Measurements from ENCODE around the genes DAGLA, FEN1, TUT1 and LRRN4CL.

DNA sequence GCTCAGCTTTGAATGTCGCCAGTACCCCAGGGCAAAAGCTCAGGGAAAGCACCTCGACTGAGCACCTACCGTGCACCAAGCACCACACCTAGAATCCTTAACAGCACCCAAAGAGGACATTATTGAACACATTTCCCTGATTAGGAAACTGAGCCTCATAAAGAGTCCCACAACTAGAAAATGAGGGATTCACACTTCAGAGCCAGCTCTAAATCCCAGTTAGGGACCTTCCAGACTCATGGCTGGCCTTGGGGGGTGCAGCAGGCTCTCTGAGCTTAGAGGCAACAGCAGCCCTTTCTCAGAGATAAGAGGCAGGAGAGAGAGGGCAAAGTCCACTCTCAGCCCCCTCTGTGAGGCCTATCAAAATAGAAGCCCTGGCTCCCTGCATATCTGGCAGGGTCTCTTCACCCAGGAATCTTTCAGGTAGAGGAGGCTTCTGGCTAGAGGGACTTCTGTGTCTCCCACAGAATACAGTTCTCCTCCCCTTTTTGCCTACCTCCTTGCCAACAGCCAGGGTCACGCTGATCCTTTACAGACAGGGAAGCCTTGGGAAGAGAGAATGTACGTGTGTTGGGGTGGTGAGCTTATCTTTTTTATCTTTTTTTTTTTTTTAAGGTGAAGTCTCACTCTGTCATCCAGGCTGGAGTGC is 13.3 kb upstream of the DAGLA start:
- PRO-cap, 4 experiments: no peak in any of the 4 experiments
- RAMPAGE, long total RNA, 4 experiments: no peak in any of the 4 experiments

DNA sequence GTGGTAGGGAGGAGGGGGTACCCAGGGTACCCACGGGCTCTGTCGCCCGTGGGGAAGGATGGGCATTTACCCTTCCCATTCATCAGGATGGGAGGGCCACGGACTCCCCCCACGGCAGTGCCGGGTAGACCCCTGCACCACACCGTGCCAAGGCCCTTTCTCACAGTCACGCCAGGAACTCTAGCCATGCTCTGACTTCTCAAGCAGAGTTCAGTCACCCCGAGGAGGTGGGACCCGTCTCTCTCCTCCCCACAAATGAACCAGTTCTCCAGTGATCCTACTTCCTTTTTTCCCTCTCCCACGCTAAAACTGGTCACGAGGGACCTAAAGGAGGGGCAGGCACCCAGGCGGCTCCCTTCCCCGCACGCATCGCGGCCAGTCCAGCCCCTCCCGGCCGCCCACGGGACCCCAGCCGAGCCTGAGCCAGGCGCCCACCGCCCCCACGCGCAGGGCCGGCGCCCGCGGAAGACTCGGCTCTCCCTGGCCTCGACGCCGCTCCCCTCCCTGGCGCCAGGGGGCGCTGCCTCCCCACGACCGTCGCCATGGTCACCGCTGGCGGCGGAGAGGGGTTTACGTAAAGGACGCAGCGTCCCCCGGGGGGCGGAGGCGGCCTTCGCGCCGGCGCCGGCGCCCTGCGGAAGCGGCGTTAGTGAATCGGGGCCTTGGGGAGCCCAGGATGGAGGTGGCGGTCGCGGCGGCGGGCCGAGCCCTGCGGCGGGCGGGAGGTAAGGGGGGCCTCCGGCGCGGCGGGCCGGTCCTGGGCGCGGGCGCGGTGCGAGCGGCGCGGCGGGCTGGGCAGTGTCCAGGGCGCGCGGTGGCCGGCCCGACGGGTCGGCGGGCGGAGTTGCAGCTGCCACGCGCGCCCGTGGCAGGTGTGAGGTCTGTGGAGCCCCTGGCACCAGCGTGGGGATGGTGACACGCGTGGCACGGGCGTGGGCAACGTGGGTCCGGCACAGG is at the start of gene DAGLA:
Gene DAGLA (plus strand): TSS at position 612 of the 957 bp plus-strand sequence.
- PRO-cap, 4 experiments: peak in 4 of 4 experiments; most common plus-strand start position 652 of the sequence (in 3); most common minus-strand start position 478 of the sequence (in 2)
- RAMPAGE, long total RNA, 4 experiments: no peak in any of the 4 experiments

DNA sequence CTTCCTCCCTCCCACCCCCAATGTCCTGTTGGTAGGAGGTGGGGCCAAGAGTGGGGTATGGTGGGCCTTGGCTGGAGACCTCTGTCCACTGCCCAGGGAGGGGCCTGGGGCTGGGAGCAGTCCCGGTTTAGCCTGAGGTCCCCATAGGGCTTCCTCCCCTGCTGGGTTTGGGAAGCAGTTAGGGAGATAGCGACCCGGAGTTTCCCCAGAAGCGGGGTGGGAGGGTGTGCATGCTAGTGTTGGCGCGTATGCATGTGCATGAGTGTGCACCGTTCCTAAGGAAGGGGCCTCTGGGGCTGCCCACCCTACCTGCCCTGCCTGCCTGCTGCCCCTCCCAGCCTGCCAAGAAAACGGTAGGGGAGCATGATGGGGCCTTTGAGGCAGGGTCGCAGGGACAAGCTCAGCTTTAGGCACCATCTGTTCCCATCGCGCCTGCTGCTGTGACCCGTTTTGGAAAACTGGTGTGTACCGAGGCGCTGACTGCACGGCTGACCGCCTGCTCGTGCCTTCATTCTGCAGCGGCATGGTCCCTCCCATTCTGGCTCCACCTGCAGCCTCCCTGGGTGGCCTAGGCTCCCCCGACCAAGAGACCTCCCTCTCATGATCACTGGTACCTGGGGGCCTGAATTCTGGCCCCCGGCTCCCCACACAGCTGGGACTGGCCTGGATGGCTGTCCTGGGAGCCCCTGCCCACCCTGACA is 6.8 kb upstream of the MYRF start:
- PRO-cap, 4 experiments: no peak in any of the 4 experiments
- RAMPAGE, long total RNA, 4 experiments: no peak in any of the 4 experiments

DNA sequence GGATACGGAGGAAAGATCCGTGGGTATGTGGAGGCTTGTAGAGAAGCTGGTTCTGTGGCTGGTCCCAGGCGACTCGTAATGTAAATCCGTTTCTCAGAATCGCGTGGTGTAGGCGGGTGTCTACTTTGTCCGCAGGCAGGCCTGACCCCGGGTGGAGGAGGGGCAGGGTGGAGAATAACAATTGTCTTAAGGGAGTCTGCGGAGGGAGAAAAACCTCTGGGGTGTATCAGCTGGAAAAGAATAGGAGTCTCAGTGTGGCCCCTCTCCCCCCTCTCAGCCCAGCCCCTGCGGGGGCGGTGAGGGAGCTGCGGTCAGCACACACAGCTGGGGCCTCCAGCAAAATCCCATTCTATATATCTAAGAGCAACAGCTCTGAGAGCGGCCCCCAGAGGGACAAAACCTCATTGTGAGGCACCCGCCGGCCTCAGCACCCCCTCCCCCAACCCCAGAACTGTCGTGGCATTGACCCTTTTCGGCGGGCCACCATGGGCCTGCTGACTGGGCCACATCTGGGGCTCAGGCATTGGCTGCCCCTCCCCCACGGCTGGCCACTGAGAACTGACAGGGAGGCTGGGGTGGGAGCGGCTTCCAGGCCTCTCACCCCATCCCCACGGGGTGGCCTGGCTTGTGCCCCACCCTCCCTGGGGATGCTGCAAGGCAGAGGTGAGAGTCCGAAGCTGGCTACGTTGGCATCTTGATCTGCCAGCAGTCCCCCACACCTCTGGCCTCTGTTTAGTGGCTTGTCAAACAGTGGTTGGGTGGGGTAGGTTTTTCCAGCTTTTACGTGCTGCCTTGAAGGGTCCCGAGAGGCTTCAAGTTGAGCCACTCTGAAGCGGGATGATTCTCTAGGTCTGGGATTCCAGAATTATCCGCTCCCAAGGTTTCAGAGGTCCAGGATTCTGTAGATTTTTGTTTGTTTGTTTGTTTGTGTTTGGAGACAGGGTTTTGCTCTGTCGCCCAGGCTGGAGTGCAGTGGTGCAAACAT is 2.6 kb upstream of the MYRF start:
- PRO-cap, 4 experiments: no peak in any of the 4 experiments
- RAMPAGE, long total RNA, 4 experiments: no peak in any of the 4 experiments

- PRO-cap, 4 experiments: peak in 4 of 4 experiments; most common plus-strand start chr11:61792886 (in 4); most common minus-strand start chr11:61792602 (in 4)
- RAMPAGE, long total RNA, 4 experiments: start-site peak on the plus strand in 4 of 4 experiments, at chr11:61792878-61792947 at its widest, 27 to 63 reads per replicate; start-site peak on the minus strand in 4 of 4 experiments, at chr11:61792587-61792616 at its widest, 731 to 1,307 reads per replicate
These were observed at the start of gene FEN1 for GRCh38 chr11:61792366-61793205. Gene FEN1, plus strand, starts transcription at chr11:61792911.

GRCh38 chr11:61980656-61981013 is 13.2 kb upstream of the FTH1 start:
- PRO-cap, 4 experiments: no peak in any of the 4 experiments
- RAMPAGE, long total RNA, 4 experiments: no peak in any of the 4 experiments

DNA sequence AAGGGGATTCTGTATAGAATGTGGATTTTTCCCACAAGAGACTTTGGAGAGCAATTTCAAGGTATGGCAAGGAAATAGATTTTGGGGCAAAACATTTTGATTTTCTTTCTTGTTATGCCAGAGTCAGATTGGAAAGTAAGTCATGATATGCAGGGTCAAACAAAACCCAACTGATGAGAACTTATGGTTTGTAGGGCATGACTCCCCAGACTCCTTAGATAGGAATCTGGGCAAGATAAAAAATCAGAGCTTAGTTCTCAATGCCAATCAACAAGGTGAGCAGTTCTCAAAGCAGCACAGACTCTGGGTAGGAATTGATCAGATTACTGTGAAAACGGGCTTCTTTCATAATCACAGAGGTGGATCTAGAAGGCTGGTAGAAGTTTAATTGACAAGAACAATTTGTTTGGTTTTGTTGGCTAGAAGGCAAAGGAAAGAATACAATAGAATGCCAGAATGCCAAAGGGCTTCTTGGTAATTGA is 78.1 kb upstream of the FTH1 start:
- PRO-cap, 4 experiments: no peak in any of the 4 experiments
- RAMPAGE, long total RNA, 4 experiments: no peak in any of the 4 experiments

GRCh38 chr11:62125884-62126464 is 2.2 kb downstream of the INCENP start:
- PRO-cap, 4 experiments: no peak in any of the 4 experiments
- RAMPAGE, long total RNA, 4 experiments: no peak in any of the 4 experiments

GRCh38 chr11:62140751-62141500 is 17.1 kb downstream of the INCENP start:
- PRO-cap, 4 experiments: no peak in any of the 4 experiments
- RAMPAGE, long total RNA, 4 experiments: no peak in any of the 4 experiments

GRCh38 chr11:62397888-62398592 is 20.8 kb upstream of the SCGB1A1 start:
- PRO-cap, 4 experiments: no peak in any of the 4 experiments
- RAMPAGE, long total RNA, 4 experiments: no peak in any of the 4 experiments

- PRO-cap, 4 experiments: no peak in any of the 4 experiments
- RAMPAGE, long total RNA, 4 experiments: no peak in any of the 4 experiments
These were observed 39.6 kb downstream of the SCGB1A1 start for GRCh38 chr11:62458283-62458933.

- PRO-cap, 4 experiments: no peak in any of the 4 experiments
- RAMPAGE, long total RNA, 4 experiments: no peak in any of the 4 experiments
These were observed 7.4 kb downstream of the AHNAK start for GRCh38 chr11:62539071-62539675.

DNA sequence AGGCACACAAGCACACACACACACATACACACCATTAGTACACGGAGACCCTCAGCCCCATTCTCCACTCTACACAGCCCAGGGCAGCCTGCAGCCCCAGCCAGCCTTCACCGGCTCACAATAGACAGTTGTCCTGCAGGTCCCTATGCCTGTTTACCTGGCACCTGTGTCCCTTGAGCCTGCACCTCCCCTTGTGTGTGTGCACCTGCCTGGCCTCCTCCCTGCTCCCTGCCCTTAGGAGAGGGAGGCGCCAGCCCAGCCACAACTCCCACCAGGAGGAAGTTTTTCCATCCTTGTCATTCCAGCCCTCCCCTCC is 4.5 kb downstream of the AHNAK start:
- PRO-cap, 4 experiments: no peak in any of the 4 experiments
- RAMPAGE, long total RNA, 4 experiments: no peak in any of the 4 experiments

GRCh38 chr11:62591055-62591730 is at the start of gene TUT1:
Gene TUT1, minus strand, starts transcription at chr11:62591523.
- PRO-cap, 4 experiments: peak in 4 of 4 experiments; most common minus-strand start chr11:62591523 (in 3)
- RAMPAGE, long total RNA, 4 experiments: no peak in any of the 4 experiments

DNA sequence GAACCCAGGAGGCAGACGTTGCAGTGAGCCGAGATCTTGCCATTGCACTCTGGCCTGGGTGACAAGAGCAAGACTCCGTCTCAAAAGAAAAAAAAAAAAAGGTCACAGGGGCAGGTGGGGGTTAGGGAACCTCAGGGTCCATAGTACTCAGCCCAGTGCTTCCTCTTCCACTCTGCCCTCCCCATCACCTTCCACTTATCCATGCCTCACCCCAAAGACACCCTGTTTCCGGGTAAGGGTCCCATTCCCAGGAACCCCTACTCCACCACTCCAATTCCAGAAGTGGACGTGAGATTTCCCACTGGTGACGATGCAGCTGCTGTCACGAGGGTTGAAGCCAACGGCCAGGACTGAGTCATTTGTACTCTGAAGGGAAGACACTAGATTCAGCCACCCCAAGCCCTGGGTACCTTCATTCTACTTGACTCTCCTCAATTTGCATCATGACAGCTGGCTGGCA is 5.1 kb downstream of the EML3 start:
- PRO-cap, 4 experiments: no peak in any of the 4 experiments
- RAMPAGE, long total RNA, 4 experiments: no peak in any of the 4 experiments

DNA sequence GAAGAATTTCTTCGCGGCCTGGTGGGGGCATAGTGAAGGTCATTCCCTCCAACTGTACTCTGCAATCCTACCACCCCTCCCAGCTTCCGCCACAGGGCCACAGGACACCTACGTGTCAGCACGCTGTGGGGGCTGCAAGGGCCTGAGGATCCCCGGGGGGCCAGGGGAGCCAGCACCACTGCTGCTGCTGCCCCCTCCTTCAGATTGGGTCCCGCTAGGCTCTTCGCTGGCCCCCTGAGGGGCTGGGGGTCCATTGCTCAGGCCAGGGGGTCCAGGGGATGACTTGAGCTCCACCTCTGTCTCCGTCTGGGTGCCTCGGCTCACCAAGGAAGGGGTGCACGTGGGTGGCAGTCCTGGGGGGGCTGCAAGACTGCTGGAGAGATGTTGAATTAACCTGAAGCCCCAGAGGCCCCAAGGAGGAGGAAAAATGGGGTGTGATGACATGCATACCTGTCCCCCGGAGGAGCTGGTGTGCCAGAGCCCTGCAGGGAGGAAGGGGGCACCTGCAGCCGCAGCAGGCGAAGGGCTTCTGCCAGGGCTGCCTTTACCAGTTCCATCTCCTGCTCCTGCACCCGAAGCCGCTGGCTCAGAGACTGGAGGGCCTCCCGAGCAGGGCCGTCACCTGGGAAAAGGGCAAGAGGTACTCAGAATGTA is 1.5 kb downstream of the EML3 start:
- PRO-cap, 4 experiments: no peak in any of the 4 experiments
- RAMPAGE, long total RNA, 4 experiments: no peak in any of the 4 experiments

DNA sequence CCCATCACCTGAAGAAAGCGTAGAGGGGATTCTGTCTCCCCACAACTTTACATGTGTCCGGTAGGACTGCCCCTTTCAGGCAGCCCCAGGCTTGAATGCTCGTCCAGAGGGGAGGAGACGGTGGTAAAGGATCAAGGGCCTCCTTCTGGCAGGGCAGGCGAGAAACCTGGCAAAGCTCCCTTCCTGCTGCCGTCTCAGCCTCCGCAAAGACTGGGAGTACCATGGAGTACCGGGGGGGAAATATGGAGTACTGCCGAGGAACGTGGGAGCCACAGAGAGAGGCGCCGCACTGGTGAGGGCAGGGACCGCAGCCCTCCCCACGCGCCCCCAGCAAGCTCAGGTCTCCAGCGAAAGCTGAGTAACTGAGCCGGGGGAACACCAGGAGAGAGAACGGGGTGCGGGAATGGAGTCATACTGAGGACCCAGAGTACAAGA is 929 bp downstream of the EML3 start:
- PRO-cap, 4 experiments: peak in 2 of 4 experiments; most common plus-strand start position 172 of the sequence (in 1); most common minus-strand start position 209 of the sequence (in 2)
- RAMPAGE, long total RNA, 4 experiments: start-site peak on the plus strand in 3 of 4 experiments, centred at positions 151 to 198 of the sequence, 7 to 31 reads per replicate

DNA sequence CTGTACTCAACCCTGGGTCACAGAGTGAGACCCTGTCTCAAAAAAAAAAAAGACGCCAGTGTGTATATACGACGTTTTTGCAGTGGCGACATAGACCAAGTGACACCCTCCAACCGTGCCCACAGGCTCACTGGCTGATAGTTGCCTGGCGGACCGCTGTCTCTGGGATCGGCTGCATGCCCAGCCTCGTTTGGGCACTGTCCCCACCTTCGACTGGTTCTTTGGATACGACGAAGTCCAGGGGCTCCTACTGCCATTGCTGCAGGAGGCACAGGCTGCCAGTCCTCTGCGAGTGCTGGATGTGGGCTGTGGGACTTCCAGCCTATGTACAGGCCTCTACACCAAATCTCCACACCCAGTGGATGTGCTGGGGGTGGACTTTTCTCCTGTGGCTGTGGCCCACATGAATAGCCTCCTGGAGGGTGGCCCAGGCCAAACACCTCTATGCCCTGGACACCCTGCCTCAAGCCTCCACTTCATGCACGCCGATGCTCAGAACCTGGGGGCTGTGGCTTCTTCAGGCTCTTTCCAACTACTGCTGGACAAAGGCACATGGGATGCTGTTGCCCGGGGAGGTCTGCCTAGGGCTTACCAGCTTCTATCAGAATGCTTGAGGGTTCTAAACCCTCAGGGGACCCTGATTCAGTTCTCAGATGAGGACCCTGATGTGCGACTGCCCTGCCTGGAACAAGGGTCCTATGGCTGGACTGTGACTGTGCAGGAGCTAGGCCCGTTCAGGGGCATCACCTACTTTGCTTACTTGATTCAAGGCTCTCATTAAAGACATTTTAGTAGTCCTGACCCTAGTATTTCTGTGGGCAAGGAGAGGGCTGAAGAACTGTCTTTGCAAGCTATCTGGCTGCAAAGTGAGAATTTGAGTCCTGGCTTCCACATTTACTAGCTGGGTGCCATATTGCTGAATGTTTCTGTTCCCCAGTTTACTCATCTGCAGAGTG is 1.4 kb downstream of the CSKMT start:
- PRO-cap, 4 experiments: no peak in any of the 4 experiments
- RAMPAGE, long total RNA, 4 experiments: no peak in any of the 4 experiments

DNA sequence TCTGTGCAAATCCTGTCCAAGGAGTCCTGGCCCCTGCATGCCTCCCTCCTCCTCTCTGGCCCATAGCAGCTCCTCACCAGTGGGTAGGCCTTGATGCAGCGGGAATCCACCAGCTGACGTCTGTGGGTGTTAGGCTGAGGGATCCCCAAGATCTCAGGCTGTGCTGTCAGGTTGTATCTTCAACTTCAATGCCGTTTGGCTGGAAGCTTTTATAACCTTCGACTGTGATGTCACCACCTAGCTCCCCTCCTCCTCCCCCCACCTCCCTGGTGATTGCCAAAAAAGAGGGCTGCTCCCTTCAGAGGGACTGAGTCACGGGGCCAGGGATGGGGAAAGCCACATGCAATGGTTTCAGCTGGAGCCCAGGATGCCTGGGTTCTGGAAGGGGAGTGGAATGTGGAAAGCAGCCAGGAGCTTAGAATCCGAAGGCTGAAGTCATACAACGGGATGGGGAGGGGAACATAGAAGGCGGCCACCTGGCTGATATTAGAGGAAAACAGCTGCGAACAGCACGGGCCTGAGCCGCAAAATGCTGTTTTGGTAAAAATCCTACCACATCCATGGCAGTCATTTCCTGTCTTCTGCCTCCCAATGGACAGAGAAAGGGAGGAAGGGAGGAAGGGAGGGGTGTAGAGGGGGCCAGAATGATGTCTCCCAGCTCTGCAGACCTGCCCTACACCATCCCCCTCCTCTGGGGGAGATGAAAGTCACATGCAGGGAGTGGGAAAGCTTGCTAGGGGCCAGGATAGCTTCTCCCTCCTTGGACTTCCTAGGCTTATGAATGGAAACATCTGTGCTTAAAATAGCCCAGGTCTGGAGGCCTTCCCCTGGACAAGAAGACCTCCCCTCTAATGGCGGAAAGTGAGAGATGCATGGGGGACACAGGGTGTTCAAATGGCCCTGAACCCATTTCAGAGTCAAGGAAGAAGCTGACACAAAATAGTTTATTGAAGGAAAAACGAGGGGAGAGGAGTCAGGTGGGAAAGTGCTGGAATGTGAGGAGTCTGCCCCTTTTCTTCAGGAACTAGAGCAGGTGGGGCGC is at the start of gene LRRN4CL:
Gene LRRN4CL (minus strand): TSS at position 181 of the 1,042 bp plus-strand sequence.
- PRO-cap, 4 experiments: peak in 1 of 4 experiments; most common minus-strand start position 119 of the sequence (in 1)
- RAMPAGE, long total RNA, 4 experiments: no peak in any of the 4 experiments

DNA sequence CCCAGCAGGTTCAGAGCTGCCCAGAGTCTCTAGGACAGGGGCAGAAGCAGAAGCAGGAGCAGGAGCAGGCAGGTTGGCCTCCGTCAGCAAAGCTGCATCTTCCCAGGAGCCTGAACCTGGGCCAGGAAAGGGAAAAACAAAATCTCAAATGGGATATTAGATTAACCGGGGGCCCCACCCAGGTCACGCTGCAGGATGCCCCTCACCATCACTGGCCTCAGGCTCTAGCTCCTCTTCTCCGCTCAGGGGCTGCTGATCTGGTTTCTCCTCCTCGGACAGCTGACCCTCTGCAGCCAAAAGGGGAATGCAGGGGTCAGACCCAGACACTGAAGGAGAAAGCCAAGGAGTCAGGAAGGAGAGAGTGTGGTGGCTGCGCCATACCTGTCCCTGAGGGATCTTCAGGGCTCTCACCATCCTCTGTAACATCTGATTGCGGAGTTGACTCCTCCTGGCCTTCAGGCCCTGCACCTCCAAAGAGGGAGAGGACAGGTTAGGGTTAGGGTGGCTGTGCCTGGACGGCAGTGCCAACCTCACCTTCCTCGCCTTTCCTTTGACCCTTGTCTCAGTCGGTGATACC is 1.2 kb upstream of the LRRN4CL start:
- PRO-cap, 4 experiments: no peak in any of the 4 experiments
- RAMPAGE, long total RNA, 4 experiments: no peak in any of the 4 experiments